Heart (tissue), 3 donors: ENCODE measurements around the gene SCEL.

DNA sequence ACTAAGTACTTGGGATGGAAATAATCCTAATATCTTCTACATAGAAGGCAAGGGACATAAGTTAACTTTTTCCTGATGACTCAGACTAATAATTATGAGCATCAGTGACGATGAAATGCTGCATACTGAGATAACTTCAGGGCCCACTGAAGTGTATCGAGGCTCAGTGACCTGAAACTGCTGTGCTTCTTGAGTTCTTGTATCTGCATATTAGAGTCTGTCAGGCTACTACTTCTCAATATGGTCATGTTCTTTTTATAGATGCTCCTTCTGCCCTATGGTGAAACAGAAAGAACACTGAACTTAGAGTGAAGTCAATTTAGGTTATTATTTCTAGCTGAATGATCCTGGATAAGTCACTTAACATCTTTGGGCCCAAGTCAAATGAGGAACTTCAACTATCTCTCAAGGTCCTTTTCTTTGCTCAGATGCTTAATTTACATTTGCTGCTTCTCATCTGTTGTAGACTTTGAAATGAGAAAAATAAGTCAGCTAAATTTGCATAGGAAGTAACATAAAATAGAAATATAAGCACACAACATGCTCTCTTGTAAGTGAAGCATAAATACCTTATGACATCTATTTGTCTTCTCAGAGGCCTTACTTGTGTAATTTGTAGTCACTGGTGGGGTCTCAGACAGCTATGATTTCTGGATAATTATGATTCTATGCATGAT, 909.1 kb downstream of the KLF5 start:
- RAMPAGE, long total RNA, 2 experiments, result no peak in any of the 2 experiments

DNA sequence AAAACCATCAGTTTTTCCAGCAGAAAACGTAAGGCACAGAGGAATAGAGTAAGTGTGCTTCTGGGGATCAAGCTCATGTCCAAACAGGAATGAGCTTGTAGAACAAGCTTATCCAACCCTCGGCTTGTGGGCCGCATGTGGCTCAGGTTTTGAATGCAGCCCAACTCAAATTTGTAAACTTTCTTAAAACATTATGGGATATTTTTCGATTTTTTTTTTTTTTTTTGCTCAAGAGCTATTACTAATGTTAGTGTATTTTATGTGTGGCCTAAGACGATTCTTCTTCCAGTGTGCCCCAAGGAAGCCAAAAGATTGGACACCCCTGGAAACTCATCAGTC, 1039.1 kb downstream of the TBC1D4 start:
- RAMPAGE, long total RNA, 2 experiments, result no peak in any of the 2 experiments

DNA sequence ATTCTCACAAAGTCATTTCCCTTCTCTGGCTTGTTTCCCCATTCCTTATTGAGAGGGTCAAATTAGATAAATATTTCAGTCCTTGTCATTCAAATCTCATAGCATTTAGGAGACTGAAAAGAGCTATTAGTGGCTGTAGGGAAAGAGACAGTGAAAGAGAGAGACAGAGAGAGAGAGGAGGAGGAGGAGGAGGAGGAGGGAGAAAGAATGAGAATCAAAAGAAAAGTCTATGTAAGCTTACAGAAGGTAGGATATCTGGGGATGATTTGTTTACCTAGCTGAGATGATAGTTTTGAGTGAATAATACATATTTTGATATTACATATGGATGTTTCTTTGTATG, 776.1 kb downstream of the TBC1D4 start:
- RAMPAGE, long total RNA, 2 experiments, result no peak in any of the 2 experiments

DNA sequence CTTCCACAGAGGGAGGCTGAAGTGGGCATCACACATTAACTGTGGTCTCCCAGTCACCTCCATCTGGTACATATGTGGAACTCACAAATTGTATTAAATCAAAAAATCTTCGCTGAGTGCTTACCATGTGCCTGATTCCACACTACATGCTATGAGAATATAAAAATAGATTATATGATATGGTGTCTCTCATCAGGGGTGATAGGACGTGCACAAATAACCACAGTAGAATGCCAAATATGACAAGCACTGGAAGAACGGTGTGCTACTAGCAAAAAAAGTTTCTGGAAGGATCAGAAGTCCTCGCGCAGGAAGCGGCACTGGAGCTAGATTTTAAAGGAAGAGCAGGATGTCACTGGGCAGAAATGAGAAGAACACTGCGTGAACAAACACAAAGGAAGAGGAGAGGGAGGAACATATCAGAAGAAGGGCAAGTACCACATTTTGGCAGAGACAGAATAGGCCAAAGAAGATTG, 62.3 kb downstream of the TBC1D4 start:
- RAMPAGE, long total RNA, 2 experiments, result no peak in any of the 2 experiments

GRCh38 chr13:75445566-75446201, 36.3 kb downstream of the TBC1D4 start:
- RAMPAGE, long total RNA, 2 experiments, result no peak in any of the 2 experiments

- RAMPAGE, long total RNA, 2 experiments, result no peak in any of the 2 experiments
Observed at GRCh38 chr13:75458836-75459429, 23.0 kb downstream of the TBC1D4 start.

- RAMPAGE, long total RNA, 2 experiments, result no peak in any of the 2 experiments
Observed at GRCh38 chr13:75468906-75469567, 12.9 kb downstream of the TBC1D4 start.

DNA sequence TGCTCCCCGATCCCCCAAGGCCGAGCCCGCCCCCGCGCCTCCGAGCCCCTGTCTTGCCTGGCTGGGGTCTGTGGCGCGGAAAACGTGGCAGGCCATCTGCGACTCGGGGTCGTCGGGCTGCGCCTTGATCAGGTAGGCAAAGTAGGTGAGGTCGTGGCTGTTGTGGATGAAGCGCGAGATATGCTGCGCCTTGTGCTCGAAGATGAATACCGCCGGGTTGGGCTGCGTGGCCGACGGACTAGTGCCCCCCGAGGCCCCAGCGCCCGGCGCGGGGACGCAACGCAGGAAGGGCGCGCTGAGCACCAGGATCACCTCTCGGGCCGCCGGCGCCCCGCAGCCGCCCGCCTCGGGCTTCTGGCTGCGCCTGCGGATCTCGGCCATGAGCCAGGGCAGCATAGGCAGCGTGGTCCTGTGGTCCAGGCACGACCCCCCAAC, 739 bp downstream of the TBC1D4 start:
- RAMPAGE, long total RNA, 2 experiments, result start-site peak on the minus strand in 1 of 2 experiments, centred at position 367 of the sequence, 77 reads per replicate

GRCh38 chr13:75907307-75907591, 271.1 kb downstream of the LMO7 start:
- RAMPAGE, long total RNA, 2 experiments, result no peak in any of the 2 experiments

- RAMPAGE, long total RNA, 2 experiments, result no peak in any of the 2 experiments
Observed at GRCh38 chr13:76019395-76020173, 383.5 kb downstream of the LMO7 start.

DNA sequence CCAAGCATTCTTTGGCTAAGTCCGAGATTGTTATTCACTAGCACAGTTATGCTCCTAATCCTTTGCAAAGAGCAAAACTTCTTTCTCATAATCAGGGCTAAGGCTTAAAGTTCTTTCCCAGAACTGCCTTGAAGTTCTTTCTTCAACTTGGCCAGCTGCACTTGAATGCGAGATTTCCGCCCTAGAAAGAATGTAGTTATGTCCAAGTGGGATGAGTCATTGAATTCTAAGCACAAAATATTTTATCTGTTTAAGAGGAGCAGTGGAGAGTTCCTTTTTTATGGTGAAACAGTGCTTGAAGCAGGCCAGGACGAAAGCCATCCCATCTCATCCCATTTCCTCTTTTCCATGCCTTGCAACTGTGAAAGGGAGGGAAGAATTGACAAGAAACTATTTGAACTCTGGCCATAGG, 174.7 kb downstream of the KCTD12 start:
- RAMPAGE, long total RNA, 2 experiments, result no peak in any of the 2 experiments

DNA sequence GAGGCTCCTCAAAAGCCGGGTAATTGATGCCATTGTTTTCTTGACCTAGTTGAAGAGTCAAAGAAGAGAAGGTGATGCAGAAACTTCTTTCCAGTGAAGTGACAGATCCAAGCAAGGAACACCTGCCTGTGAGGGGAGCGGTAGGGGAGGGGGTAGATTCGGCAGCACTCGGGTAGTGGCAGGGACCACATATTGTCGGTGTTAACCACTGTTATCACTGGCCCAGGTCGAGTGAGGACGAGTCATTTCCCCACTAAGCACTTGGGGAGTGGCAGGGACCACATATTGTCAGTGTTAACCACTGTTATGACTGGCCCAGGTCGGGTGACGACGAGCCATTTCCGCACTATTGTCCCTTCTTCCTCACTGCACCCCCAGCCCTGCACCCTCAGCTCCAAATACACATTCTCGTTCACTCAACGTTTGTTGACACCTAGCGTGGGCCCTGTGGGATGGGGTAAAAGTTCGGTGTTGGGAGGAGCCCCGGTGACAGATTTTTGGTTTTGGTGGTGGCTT, 520 bp upstream of the CLN5 start:
- RAMPAGE, long total RNA, 2 experiments, result no peak in any of the 2 experiments

DNA sequence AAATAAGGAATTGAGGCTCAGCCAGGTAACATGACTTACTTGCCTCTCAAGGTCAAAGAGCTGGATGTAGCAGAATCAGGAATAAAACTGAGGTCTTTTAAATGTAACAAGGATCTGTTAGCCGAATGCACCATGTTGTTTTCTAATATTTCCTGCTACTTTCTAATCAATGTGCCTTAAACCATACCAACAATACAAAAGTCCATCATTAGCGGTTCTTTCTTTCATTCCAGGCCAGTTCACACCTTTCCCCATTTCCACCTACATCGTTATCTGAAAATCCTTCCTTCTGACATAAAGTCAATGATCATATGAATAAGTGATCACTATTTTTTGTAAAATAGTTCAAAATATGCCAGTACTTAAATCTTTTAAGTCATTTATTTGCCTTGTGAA, 6.8 kb downstream of the CLN5 start:
- RAMPAGE, long total RNA, 2 experiments, result no peak in any of the 2 experiments

DNA sequence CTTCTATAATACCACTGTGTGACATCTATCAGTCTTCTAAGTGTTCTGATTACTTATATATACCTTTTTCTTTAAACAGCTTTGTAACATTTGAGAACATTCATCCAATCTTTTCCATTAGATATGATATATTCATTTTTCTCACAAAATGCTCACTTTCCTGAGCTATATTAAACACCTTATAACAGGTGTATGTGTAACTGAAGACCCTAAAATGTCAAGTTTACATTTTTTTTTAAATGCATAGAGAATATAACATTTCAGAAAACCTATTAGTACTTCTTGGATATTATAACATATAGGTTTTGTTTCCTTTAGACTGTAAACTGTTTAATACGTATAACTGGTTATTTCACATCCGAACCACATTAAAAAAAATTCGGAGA, 14.7 kb downstream of the CLN5 start:
- RAMPAGE, long total RNA, 2 experiments, result no peak in any of the 2 experiments

GRCh38 chr13:77205198-77205748, 121.6 kb downstream of the MYCBP2 start:
- RAMPAGE, long total RNA, 2 experiments, result no peak in any of the 2 experiments

DNA sequence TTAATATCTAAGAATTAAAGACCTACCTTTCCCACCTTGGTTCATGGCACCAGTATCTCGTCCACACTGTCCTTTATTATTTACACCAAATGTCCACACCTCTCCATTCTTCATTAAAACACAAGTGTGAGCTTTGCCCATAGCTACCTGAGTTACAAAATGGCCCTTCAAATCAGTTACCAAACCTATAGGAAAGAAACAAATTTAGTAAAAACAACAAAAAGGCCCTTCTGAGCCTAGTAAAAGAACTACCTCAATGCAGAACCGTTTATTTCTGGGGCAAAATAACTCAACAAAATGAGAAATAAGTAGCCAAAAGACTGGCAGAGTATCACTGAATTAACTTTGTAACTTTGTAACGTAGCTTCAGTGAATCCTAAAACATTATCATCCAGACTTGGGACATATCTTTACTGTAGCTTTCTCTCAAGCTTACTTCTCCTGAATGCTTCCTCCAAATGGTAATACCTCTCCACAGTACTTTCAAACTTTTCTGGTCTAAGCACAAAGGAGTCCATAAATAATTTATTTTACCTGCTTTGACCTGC, 69.2 kb downstream of the MYCBP2 start:
- RAMPAGE, long total RNA, 2 experiments, result no peak in any of the 2 experiments

DNA sequence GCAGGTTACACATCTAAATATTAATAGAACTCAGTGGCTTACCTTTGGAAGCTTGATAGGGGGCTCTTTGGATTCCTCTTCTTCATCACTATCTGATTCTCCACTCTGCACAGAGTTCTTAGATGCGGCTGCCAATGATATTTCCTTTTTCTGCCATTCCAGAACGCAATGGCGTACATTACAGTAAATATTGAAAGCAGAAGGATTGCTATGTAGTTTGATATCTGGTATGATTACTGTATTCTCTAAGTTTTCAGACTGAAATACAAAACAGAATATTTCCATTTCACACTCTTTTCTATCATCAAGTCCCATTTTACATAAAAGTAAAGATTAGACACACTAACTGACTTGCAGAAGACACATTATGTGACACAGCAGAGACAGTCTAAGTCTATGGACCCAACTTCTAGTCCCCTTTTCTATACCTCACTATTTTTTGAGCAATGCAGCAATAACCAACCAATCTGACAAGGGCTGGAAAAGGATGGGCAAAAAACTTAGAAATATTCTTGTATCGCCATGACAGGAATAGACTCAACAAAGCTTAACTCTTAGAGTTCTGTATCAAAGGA, 38.7 kb downstream of the MYCBP2 start:
- RAMPAGE, long total RNA, 2 experiments, result no peak in any of the 2 experiments

DNA sequence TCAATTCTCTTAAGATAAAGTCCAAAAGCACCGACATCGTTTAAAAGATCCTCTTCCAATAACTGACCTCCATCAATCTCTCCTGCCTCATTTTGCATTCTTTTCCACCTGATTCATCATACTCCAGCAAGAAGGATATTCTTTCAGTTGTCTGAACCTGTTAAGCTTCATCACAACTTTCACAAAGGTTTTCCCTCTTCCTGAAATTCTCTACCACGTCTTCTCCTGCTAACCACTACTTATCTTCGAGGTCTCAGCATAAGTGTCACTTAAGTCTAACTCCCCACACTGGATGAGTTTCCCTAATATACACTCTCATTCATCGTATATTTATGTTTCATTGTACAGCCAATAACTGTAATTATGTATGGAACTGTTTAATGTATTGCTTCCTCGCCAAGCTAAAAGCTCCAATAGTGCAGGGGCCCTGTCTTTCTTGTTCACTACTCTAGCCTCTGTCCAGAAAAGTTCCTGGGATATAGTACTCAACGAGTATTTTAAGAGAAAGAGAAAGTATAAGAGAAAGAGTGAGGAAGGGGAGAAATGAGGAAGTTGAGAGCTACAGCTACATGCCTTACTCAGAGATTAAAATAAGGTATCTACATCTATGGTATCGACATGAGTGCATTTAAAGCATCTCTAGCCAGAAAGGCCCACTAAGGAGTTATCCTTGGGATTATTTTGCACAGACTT, 28.7 kb downstream of the MYCBP2 start:
- RAMPAGE, long total RNA, 2 experiments, result no peak in any of the 2 experiments

DNA sequence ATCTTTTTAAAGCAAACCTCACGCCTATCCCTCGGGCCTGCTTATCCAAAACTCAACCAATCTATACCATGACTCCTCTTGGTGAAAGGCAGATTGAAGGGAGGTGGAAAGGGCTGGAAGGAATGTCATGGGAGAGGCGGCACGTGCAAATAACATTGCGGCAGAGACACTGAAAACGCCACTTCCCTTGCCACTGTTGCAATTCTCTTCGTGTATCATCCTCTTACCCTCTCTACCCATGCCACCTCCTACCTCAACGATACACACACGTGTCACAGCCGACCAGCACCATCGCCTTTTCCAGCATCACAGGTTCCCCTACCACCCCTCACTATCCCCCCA, 1.0 kb downstream of the MYCBP2 start:
- RAMPAGE, long total RNA, 2 experiments, result no peak in any of the 2 experiments

- RAMPAGE, long total RNA, 2 experiments, result no peak in any of the 2 experiments
Observed at GRCh38 chr13:77535488-77535878, at the start of gene SCEL. Gene SCEL, plus strand, starts transcription at chr13:77535706.